Left colon (tissue), 1 donor: Measurements from ENCODE around the genes SCARB1 and UBC.

GRCh38 chr12:124505994-124506991 lies 61.1 kb downstream of the NCOR2 start:
- PRO-cap = bidirectional peak, plus-strand start at chr12:124506745, minus-strand start at chr12:124506567

- PRO-cap = no peak
Observed at GRCh38 chr12:124543811-124544911, 23.3 kb downstream of the NCOR2 start.

- PRO-cap = no peak
Observed at GRCh38 chr12:124552924-124553616, 14.3 kb downstream of the NCOR2 start.

- PRO-cap = bidirectional peak, plus-strand start at chr12:124568855, minus-strand start at chr12:124568727
Observed at GRCh38 chr12:124568250-124569206, 1.1 kb upstream of the NCOR2 start.

DNA sequence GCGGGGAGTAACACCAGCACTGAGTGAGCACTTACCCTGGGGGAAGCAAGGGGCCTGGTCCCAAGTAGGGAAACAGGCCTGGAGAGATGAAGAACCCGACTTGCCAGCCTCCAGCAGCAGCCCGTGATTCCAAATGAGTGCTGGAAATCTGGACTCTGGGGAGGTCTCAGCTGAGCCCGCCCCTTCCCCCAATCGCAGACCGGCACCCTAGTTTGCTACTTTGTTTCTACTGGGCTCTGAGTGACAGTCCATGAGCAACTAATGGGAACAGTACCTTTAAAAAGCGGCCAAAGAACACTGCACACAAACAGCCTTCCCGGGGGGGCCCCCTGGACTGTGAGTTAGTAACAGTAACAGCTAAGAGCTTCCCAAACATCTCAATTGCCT lies 2.2 kb upstream of the NCOR2 start:
- PRO-cap = no peak

DNA sequence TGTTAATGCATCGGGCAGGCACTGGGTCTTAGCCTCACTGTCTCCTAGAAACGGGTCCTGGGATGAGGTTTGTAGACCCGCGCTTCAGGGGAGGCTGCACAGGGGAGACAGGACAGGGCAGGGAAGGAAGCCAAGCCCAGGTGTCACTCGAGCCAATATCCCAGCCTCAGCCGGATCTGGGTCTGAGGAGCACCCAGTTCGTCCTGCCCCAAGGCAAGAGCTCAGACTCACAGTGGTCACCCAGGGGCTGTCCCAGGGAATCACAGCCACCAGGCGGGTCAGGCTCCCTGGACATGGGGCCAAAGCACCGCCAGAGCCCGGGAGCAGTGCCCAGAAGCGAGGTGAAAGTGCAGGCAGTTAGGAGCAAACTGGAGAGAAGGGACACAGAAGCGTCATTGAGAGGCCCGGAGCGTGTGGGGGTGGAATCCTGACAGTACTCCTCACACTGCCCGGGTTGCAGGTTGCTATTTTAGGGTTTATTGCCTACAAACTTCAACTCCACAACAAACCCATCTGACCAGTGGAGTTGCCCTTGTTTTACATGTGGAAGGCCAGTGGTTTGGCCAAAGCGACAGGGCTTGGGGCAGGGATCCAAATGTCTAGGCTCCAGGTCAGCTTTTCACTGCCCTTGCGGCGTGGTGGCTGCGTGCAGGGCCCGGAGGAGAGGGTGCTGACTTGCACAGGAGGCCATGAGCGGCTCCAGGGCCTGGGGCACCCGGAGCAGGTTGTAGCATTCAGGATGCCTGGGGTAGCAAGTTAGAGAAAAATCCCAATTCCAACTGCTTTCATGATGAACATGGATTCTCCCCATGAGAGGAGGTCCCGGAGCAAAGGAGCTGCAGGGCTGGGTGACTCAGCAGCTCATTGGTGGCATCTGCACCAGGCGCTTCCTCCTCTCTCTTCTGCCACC lies 112.2 kb upstream of the NCOR2 start:
- PRO-cap = no peak

DNA sequence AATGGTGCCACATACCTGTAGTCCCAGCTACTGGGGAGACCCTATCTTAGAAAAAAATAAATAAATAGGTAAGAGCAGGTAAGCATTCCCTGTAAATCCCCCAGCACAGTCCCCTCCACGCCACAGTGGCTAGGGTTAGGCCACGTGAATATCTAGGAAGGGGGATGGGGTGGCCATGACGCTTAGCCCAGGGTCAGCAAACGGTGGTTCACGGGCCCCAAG lies 113.4 kb upstream of the NCOR2 start:
- PRO-cap = no peak

GRCh38 chr12:124681114-124681825 lies 113.9 kb upstream of the NCOR2 start:
- PRO-cap = no peak

- PRO-cap = no peak
Observed at GRCh38 chr12:124684896-124685580, 117.6 kb upstream of the NCOR2 start.

DNA sequence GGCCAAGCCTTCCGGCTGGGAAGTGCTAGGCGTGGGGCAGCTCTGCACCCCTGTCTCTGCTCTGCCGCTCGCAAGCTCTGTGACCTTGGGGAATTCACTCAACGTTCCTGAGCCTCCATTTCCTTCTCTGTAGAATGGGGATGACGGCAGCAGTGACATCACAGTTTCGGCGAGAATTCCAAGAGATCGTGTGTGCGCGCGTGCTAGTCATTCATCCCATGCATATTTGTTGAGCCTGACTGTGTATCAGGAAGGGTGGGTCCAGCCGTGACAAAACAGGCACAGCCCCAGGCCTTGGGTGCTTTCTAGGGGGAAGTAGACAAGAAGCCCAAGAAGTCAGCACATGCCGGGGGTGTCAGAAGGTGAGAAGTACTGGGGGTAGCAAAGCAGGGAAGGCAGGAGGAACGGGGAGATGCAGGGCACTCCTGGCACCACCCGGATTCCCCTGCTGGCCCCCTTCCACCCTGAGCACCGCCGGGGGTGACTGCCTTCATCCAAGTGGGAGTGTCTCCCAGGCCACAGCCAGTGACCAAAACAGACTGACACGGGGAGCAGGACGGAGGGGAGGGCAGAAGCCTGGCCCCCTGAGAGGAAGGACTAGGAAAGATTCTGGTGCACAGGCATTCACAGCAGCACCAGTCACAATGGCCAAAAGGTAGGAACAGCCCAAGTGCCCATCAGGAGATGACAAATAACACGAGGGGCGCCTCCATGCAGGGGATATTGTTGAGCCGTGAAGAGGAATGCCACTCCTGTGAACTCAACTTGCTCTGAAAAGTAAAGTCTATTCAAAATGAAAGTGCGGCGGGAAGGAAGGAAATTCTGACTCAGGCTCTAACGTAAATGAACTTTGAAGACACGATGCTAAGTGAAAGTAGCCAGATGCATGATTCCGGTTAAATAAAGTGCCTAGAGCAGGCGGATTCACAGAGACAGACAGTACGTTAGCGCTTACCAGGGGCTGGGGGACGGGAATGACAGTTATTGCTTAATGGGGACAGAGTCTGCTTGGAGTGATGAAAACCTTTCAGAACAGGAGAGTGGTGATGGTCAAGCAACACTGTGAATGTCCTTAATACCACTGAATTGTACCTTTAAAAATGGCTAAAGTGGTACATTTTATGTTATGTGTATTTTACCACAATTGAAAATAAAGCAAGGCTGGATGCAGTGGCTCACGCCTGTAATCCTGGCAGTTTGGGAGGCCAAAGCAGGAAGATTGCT lies 146.0 kb upstream of the NCOR2 start:
- PRO-cap = bidirectional peak, plus-strand start at position 1,035 of the sequence, minus-strand start at position 762 of the sequence

DNA sequence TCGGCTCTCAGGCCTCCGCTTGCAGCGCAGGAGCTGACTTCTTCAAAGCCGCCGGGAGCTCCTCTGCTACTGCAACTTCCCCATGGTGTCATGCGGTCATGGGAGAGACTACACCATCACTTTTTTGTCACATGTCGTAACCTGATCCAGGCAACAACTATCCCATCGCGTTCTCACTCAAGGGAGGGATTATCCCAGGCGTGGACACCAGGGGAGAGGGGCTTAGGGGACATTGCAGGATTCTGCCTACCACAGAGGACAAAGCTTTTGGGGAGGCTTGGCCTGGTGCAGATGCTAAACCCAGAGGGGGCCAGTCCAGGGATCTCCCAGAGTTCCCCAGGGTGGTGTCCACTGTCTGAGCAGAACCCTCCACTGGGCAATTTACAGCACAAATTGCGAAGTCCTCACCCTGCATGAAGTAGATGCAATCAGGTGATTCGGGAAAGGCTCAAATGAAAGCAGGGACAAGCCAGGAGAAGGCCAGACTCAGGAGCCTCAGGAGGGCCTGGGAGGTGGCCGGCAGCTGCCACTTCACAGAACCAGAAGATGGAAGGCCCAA lies 129.1 kb downstream of the SCARB1 start:
- PRO-cap = bidirectional peak, plus-strand start at position 211 of the sequence, minus-strand start at position 77 of the sequence

GRCh38 chr12:124749882-124750536 lies 113.7 kb downstream of the SCARB1 start:
- PRO-cap = no peak

- PRO-cap = unidirectional peak, minus-strand start at chr12:124863705; bidirectional peak, plus-strand start at chr12:124864040, minus-strand start at chr12:124863919
Observed at GRCh38 chr12:124863544-124864239, at the start of gene SCARB1. Gene SCARB1 (minus strand): TSS chr12:124863864.

- PRO-cap = bidirectional peak, plus-strand start at chr12:124914145, minus-strand start at chr12:124914091; bidirectional peak, plus-strand start at chr12:124914966, minus-strand start at chr12:124914650
Observed at GRCh38 chr12:124913869-124914722, at the start of gene UBC. Gene UBC (minus strand): TSS chr12:124914650.

- PRO-cap = bidirectional peak, plus-strand start at chr12:124916603, minus-strand start at chr12:124916491
Observed at GRCh38 chr12:124916251-124916678, 1.8 kb upstream of the UBC start.

GRCh38 chr12:124992824-124993274 lies 596 bp upstream of the BRI3BP start:
- PRO-cap = unidirectional peak, plus-strand start at chr12:124993032

DNA sequence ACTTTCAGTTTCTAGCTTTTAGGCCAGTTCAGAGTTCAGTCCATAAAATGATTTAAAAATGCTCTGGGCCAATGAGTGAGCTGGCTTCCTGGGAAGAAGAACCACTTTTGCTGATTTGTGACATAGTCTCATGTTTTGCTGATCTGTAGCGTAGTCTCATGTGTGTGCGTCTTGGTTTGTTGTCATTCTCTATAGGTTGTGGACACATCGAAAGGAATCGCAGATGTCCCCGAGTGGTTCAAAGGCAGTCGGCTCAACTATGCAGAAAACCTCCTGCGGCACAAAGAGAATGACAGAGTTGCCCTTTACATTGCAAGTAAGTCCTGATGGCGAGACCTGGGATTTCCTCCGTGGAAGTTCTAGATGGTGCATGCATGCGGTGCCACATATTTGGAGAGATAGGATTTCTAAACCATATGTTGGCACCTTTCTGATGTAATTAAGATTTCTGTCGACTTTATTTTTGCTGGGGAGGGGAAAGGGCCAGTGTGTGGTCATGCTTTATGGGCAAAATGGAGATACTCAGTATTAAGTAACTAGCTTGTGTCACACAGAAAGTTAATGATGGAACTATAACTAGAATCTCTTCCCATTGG lies 11.2 kb downstream of the AACS start:
- PRO-cap = no peak

- PRO-cap = no peak
Observed at GRCh38 chr12:126165889-126166543, 979.8 kb downstream of the TMEM132B start.

DNA sequence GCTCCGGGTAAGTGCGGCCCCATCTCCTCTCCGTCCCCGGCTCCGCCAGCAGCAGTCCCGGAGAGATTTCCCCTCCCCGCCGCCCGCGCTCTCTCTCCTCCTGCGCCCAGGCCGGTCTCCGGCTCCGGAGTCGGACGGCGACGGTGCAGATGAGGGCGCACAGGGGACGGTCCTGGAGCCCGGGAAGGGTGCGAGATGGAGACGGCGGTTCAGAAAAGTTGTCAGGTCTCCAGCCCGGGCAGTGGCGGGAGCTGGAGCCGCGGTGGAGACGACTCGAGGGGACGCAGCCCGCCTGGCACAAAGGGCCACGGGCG lies 1540.3 kb downstream of the TMEM132B start:
- PRO-cap = no peak

DNA sequence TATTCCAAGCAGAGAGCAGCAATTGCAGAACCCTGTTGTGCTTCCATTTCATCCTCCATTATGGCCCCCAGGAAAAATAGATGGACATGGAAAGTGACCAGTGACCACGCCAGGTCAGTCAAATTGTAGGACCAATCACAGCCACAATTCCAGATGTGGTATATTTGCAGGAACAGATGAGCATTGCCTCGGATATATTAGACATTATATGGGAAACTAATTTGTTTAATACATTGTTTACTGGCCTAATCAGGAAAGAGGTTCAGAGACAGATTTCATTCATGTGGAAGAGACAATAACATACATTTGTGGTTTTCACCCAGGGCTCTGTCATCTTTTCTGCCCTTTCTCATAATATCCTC lies 664.3 kb upstream of the TMEM132C start:
- PRO-cap = no peak